ENCODE results near the gene ODF4.

GRCh38 chr17:7484893-7485483 is 3.7 kb downstream of the SLC35G6 start:
- RAMPAGE, long total RNA: no peak
- RRBS: 3% methylated on average over 3 of the region's 25 CpGs

DNA sequence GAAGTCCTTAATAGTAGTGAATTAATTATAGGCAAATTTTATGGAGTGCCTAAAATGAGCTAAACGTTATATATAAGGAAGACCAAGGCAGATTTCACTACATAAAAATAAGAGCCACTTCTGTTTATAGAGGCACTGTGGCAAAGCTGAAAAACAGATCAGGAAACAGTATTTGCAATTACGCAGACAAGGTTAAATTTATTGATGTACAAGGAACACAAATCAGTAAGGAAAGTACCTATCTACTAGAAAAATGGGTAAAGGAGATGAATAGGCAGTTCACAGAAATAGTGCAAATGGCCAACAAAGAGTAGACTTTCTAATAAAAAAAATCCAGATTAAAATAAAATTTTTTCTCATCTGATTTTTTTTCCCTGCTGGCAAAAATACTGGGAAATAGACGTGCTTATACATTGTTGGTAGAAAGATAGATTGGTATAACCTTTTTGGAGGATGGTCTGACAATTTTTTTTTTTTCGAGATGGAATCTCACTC is 5.4 kb downstream of the SLC35G6 start:
- RAMPAGE, long total RNA: no peak
- RRBS: no CpG with 5 or more reads among the region's 4 CpGs

DNA sequence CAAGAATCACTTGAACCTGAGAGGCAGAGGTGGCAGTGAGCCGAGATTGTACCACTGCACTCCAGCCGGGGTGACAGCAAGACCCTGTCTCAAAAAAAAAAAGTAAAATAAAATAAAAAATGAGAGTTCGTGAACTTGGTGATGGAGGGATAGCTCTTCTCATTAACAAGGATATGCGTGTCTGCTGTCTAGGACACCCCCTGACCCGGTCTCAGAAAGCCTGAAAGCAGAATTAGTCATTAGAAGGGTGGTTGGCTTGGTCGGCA is 11.2 kb downstream of the SLC35G6 start:
- RAMPAGE, long total RNA: no peak
- RRBS: no CpG with 5 or more reads among the region's 6 CpGs

GRCh38 chr17:7507947-7508664 is 26.9 kb downstream of the SLC35G6 start:
- RAMPAGE, long total RNA: no peak
- RRBS: no CpG with 5 or more reads among the region's 17 CpGs

DNA sequence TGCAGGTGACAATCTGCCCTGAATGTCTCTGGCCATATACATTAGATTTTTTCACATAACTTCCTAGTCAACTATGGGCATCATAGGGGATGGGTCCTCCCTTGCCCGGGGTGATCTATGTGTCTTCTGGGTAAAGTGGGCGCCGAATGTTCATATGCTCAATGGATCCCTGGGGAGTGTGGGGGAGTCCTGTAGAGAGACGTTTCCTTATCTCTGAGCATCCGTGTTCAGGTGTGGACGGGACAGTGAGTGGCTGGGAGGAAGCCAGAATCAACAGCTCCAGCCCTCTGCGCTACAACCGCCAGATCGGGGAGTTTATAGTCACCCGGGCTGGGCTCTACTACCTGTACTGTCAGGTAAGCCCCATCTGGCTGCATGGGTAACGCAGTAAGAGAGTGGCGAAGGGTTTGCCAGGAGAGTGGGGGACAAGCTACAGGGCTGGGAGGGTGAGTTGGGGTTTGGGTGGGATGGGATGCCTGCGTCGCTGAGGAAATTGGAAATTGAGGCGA is 1.9 kb upstream of the TNFSF13 start:
- RAMPAGE, long total RNA: no peak
- RRBS: no CpG with 5 or more reads among the region's 15 CpGs

DNA sequence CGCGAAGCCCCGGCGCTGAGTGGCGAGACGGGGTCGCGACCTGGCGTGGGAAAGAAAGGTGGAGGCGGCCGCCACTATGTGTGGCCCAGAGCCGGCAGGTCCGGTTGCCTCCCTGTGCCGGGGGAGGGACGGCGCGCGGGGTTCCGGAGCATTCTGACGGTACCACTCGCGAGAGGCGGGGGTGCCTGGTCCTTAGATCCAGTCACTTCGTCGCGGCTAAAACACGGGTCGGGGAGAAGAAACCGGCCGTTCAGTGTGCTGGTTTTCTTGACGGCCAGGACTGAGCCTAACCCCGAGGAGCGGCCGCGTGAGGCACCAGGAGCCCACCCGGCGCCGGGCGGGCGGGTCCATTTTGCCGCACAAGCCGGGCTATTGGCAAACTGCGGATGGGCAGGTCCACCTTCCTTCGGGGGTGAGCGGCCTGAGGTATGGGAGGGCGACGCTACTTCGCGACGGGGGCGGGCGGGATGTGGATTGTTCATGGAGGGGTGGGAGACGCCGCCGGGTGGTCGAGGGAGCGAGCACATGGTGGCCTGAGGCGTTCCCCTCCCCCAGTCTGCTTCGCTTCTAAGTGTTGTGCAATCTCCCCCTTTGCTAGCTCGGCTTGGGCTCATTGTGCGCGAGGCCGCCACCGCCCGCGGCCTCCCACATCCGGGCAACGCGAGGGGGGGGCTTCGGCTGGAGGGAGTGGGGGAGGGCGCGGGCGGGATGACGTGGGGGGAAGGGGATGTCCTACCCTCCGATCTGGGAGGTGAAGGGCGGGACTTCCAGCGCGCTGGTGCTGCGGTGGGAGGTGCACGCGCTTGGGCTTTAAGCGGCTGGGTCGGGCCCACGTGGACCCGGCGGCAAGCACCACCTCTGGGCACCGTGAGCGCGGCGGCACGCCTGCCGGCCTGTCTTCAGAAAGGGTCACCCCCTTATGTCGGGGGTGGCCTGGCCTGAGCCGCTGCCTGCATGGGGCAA is 778 bp downstream of the EIF4A1 start:
- RAMPAGE, long total RNA: no peak
- RRBS: 2% methylated on average over 36 of the region's 94 CpGs

GRCh38 chr17:7641748-7642132 is 9.0 kb upstream of the ATP1B2 start:
- RAMPAGE, long total RNA: no peak
- RRBS: no CpG with 5 or more reads among the region's 11 CpGs

GRCh38 chr17:7677361-7677847 is 9.9 kb downstream of the TP53 start:
- RAMPAGE, long total RNA: no peak
- RRBS: no CpG with 5 or more reads among the region's 7 CpGs

DNA sequence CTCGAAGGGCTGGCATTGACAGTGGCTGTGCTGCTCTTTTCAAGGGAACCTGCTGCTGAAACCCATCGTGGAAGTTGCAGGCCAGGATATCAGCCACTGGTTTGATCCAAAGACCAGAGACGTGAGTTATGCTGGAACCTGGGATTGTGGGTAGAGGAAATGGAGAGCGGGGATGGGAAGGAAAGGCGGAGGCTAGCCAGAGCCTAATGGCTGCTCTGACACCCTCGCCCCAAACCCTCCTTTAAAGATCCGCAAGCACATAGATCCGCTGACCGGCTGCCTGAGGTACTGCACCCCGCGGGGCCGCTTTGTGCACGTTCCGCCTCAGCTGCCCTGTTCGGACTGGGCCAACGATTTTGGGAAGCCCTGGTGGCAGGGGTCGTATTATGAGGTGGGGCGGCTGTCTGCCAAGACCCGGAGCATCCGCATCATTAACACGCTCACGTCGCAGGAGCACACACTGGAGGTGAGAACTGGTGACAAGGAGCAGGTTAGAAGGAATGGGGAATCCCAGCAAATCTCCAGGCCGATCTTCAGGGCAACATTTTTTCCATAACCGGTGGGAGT is 639 bp downstream of the CYB5D1 start:
- RAMPAGE, long total RNA: no peak
- RRBS: no CpG with 5 or more reads among the region's 25 CpGs

DNA sequence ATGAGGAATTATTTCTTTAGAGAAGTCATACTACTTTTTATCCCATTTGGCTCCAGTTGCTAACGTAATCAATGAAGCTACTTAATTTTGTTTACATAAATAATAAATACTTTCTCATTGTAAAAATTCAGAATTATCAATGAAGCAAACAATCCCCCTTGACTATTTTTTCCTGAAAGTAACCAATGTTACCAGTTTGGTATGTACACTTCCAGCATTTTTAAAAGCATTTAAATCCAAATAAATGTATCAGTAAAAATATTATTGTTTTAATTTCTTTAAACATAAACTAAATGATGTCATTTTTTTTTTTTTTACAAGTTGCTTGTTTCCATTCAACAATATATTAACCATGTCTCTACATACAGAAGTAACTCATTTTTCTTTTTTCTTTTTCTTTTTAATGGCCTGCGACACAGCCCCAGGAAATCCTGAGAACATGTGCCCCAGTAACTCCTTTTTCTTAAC is 11.5 kb upstream of the CHD3 start:
- RAMPAGE, long total RNA: no peak
- RRBS: no CpG with 5 or more reads among the region's 2 CpGs

GRCh38 chr17:7894833-7895169 is 6.2 kb downstream of the CHD3 start:
- RAMPAGE, long total RNA: no peak
- RRBS: no CpG with 5 or more reads among the region's 8 CpGs

GRCh38 chr17:7914962-7915150 is 1.2 kb downstream of the RNF227 start:
- RAMPAGE, long total RNA: no peak
- RRBS: no CpG with 5 or more reads among the region's 3 CpGs

DNA sequence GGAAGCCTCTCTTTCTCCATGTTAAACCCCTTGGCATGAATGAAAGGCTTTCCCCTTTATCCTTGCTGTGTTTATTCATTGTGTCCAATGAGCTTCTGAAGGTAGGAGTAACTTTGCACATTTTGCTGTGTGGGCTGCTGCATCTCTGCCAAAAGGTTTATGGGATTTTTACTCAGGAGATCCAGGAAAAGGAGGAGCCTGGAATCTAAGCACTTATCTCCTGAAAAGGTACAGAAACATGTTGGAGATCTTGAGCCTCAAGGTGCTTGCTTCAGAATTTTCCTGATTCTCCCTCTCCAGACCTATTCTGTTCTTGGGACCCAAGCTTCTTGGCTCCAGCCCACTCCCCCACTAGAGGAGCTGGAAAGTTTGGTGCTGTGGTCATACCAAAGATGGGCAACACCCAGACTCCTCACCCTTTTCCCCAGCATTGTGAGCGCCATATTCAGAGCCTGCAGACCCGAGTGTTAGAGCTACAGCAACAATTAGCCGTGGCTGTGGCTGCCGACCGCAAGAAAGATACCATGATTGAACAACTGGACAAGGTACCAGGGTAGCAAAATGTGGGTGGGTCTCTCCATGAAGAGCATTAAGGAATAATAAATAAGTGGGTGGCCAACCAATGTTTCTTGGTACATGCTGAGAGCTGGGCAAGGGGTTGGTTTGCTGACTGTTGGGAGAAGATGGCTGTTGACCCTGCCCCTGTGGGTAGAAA is 4.1 kb downstream of the CNTROB start:
- RAMPAGE, long total RNA: no peak
- RRBS: no CpG with 5 or more reads among the region's 5 CpGs

GRCh38 chr17:8154761-8154965 is 2.5 kb upstream of the PER1 start:
- RAMPAGE, long total RNA: no peak
- RRBS: no CpG with 5 or more reads among the region's 6 CpGs

- RAMPAGE, long total RNA: no peak
- RRBS: no CpG with 5 or more reads among the region's 10 CpGs
Measured at GRCh38 chr17:8173969-8174291, 2.2 kb downstream of the TMEM107 start.

- RAMPAGE, long total RNA: no peak
- RRBS: 93% methylated on average over 5 of the region's 23 CpGs
Measured at GRCh38 chr17:8206599-8207354, 3.6 kb downstream of the AURKB start.

- RAMPAGE, long total RNA: no peak
- RRBS: no CpG with 5 or more reads among the region's 5 CpGs
Measured at GRCh38 chr17:8232190-8232914, 15.5 kb downstream of the CTC1 start.

- RAMPAGE, long total RNA: no peak
- RRBS: 90% methylated on average over 7 of the region's 25 CpGs
Measured at GRCh38 chr17:8266531-8267312, 17.6 kb downstream of the PFAS start.

- RAMPAGE, long total RNA: no peak
- RRBS: no CpG with 5 or more reads among the region's 18 CpGs
Measured at GRCh38 chr17:8288044-8288471, 412 bp upstream of the RANGRF start.

GRCh38 chr17:8339648-8339981 is at the start of gene ODF4:
ODF4 (plus strand) TSS chr17:8339840.
- RAMPAGE, long total RNA: no peak
- RRBS: no CpG with 5 or more reads among the region's 2 CpGs

Measured in cardiac muscle cell (in vitro differentiated cells and primary cell).